Placental epithelial cell (primary cell): ENCODE results near the gene NCLN.

GRCh38 chr19:2887208-2887779, 13.4 kb upstream of the ZNF57 start:
- CAGE, long polyA plus RNA: no peak

DNA sequence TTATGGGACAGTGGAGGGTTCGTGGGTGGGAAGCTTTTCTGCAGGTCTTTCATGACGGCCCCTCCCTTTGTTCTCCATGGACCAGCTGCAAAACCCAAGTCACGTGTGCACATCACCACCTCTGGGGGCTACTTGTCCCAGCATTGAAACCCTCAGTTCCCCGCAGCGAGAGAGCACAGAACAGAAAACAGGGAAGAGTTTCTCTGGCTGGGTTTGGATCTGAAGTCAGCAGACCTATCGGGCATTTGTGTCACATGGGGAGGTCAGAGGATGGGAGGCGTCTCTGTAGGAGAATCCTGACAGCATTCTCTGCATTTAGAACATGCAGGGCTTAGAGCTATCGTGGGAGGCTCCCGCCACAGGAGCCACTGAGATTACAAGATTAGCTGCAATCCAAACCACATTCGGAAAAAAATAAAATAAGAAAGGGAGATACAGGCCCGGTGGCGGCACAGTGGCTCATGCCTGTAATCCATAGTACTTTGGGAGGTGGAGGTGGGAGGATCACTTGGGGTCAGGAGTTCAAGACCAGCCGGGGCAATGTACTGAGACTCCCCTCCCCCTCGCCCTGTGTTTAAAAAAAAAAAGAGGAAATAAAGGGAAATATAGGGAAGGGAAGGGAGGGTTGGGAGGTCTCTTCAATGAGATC, 3.0 kb upstream of the TLE6 start:
- CAGE, long polyA plus RNA: no peak

GRCh38 chr19:3005313-3006113, 23.6 kb downstream of the TLE2 start:
- CAGE, long polyA plus RNA: no peak

DNA sequence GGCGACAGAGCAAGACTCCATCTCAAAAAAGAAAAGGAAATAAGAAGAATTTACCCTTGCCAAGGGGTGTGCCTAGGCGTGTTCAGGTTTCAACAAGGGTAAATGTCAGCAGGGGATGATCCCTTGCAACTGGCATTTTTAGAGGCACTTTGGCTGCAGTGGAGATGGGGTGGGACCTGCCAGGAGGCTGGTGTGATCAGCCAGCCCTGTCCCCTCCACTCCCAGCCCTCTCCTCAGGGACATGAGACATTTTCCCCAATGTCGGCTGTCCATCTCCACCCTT, 11.4 kb downstream of the TLE5 start:
- CAGE, long polyA plus RNA: no peak

GRCh38 chr19:3058133-3058678, 4.1 kb downstream of the TLE5 start:
- CAGE, long polyA plus RNA: no peak

DNA sequence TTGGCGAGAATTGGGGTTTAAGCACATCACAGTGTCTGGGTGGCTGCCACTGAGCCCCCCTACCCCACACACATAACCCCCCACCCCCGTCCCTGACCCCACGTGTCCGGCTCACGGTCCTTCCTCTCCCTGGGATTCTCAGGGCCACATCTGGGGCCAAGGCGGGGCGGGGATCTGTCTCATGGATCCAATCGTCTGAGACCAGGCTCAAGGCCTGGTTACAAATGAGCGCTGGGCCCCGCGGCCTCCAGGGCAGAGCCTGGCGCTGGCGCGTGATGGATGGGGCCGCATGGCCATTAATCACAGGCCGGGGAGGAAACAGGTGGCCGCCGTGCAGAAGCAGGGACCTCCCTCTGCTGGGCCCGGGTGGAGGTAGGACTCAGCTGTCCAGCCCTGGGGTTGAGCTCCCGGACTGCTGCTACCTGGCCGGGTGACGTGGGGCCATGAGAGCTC, 5.7 kb upstream of the TLE5 start:
- CAGE, long polyA plus RNA: no peak

- CAGE, long polyA plus RNA: no peak
These were observed 3.3 kb downstream of the GNA11 start for GRCh38 chr19:3097320-3098033.

- CAGE, long polyA plus RNA: no peak
These were observed 10.3 kb downstream of the GNA11 start for GRCh38 chr19:3104485-3104913.

DNA sequence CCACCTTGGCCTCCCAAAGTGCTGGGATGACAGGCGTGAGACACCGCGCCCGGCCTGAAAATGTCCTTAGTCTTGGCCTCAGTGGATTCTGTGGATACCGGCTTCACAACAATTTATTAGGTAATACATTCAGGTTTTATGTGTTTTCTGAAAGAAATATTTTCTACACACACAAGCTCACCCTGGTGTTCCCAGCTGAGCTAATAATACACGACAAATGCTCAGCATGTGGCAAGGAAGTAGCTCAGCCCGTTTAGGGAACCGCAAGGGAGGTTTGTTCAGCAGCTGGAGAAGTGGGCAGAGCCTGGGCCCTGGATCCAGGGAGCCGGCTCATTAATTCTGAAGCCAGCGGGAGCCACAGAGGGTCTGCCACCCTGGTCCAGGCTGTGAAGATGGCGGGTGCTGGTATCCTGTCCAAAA, 3.0 kb upstream of the GNA15 start:
- CAGE, long polyA plus RNA: no peak

GRCh38 chr19:3185714-3186250, at the start of gene NCLN:
TSS of gene NCLN (plus strand) at chr19:3185930.
- CAGE, long polyA plus RNA: no peak

GRCh38 chr19:3365062-3365842, 1.1 kb upstream of the NFIC start:
- CAGE, long polyA plus RNA: no peak

GRCh38 chr19:3366835-3367063, 366 bp downstream of the NFIC start:
- CAGE, long polyA plus RNA: no peak

GRCh38 chr19:3370114-3371064, 4.0 kb downstream of the NFIC start:
- CAGE, long polyA plus RNA: no peak

DNA sequence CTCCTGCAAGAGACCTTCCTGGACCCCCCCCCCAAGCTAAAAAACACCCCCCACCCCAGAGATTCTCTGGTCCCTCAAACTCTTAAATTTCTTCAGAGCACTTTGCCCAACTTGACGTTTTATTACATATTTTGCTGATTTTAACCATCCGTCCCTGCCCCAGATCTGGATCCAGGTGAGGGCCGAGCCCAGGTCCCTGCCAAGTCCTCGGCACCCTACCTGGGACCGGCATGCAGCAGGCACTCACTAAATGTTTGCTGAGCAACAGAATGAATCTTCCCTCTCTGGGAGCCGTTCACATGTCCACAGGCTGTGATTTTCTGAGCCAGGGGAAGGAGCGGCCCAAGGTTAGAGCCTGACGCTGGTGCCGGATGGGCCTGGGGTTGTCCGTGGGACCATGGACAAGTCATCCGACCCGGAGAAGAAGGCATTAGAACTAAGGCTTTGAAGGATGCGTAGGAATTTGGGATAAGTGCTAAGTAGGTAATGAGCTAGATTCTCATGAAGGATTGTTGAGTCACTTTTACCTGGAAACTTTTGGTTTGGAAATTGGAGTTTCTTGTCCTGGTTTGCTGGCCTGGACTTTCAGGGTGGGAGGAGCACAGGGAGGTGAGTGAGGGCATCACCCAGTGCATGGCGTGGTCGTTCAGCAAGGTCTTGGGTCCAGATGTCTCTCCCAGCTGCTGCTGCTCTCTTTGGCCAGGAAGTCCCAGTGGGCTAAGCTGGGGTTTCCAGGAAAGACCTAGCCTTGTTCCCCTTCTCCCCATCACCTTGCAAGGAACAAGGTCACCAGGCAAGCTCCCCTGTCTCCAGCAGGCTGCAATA, 7.4 kb downstream of the NFIC start:
- CAGE, long polyA plus RNA: no peak

DNA sequence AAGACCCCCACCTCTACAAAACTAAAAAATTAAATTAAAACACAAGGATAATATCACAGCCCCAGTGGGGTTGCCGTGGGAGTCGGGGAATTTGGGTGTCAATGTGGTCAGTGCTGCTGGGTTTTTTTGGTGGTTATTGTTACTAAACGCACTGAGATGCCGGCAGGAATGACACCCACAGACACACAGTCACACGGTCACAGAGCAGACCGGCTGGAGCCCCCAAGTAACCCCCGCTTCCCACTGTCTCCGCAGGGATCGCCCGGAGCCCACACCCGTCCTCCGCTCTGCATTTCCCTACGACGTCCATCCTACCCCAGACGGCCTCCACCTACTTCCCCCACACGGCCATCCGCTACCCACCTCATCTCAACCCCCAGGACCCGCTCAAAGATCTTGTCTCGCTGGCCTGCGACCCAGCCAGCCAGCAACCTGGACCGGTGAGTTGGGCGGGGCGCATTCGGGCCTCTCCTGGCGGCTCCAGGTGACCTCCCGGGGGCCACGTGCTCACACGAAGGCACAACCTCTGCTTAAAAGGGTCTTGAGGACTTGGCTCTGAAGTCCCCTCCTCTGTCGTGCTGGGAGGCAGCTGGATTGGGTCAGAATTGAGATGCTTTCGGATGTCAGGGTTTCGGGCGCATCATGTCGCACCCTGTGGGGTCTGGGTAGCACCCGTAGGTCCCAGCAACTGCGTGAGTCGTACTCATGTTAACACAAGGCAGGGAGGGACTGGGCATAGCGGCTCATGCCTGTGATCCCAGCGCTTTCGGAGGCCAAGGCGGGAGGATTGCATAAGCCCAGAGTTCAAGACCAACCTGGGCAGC, 27.9 kb downstream of the SMIM24 start:
- CAGE, long polyA plus RNA: no peak

GRCh38 chr19:3458251-3458531, 22.1 kb downstream of the SMIM24 start:
- CAGE, long polyA plus RNA: no peak

GRCh38 chr19:3463547-3464290, 16.6 kb downstream of the SMIM24 start:
- CAGE, long polyA plus RNA: no peak

- CAGE, long polyA plus RNA: no peak
These were observed 1.3 kb downstream of the FZR1 start for GRCh38 chr19:3507333-3507866.

DNA sequence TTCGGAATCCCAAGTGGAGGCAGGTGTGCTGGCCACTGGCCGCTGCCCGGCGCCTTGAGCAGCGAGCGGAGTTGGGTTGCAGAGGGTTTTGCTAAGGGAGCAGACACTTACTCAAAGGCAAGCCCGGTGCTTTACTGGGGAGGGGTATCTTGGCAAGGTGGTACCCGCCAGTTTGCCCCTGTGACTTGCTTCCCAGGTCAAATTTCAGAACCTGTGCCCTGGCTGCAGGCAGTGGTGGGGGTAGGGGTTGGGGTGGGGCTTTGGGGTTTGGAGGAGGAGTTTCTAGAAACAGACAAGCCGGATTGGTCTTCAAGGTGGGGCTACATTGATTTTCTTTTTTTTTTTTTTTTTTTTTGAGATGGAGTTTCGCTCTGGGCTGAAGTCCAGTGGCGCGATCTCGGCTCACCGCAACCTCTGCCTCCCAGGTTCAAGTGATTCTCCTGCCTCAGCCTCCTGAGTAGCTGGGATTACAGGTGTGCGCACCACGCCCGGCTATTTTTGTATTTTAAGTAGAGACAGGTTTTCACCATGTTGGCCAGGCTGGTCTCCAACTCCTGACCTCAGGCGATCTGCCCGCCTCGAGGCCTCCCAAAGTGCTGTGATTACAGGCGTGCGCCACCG, 1.9 kb downstream of the FZR1 start:
- CAGE, long polyA plus RNA: no peak

GRCh38 chr19:3523914-3525252, 14.6 kb upstream of the TEKTIP1 start:
- CAGE, long polyA plus RNA: no peak